ENCODE measurements around a stretch of chr3.

DNA sequence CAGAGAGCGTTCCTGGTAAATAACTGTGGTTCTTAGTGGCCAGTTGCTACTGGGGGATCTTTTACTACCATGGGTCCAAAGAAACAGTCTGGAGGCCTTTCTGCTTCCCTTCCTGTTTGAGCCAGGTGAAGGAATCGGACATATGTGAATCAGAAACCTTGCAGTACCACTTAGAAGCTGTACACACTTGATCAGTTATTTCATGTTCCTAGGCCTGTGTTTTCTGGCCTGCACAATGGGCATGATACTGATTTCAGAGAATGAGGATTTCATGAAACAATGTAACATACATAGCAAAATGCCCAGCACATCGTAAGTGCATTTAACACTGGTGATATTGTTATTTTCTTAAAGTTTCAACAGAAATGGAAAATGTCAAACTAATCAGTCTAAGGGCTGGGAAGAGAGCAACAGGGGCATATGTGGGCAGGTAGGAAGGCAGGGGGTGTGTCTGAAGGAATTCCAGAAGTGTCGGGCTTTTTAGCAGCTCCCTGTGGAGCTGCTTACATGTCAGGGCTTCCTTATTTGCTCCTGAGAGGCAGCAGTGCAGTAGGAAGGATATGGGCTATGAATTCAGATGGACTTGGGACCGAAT is 311.4 kb downstream of the CLSTN2 start:
- PRO-cap, 2 experiments: no peak in any of the 2 experiments

- PRO-cap, 2 experiments: no peak in any of the 2 experiments
Observed at GRCh38 chr3:140708540-140708931, 30.7 kb downstream of the TRIM42 start.

- PRO-cap, 2 experiments: no peak in any of the 2 experiments
Observed at GRCh38 chr3:140910736-140911263, 30.8 kb upstream of the SLC25A36 start.

DNA sequence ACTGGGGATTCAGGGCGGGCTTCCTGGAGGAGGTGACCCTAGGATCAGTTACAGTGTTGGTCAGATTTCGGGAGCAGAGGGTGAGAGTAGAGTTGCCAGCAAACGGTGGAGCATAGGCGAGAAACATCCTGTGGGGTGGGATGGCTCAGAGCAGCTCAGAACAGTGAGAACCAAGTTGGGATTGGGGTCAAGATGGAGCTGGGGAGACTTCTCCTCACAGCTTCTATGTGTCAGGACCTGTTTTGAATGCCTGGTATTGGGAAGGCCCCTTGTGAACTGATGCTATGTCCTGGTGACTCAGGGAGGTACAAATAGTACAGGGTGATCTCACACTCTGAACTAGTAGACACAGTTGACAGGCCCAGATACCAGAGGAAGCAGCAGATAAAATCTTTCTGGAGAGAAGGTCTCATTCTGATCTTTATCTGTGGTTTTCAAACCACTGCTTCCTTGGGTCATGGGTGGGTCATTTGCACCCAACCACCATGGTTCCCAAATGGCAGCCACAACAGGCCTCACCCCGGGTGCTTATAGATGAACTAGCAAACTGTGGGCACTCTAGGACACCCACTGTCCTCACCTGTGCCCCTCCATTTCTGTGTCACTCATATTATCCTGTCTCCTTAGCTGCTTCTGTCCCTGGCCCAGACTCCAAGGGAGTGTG is 43.3 kb downstream of the PXYLP1 start:
- PRO-cap, 2 experiments: no peak in any of the 2 experiments

- PRO-cap, 2 experiments: no peak in any of the 2 experiments
Observed at GRCh38 chr3:141323865-141324562, 44.3 kb upstream of the ZBTB38 start.

DNA sequence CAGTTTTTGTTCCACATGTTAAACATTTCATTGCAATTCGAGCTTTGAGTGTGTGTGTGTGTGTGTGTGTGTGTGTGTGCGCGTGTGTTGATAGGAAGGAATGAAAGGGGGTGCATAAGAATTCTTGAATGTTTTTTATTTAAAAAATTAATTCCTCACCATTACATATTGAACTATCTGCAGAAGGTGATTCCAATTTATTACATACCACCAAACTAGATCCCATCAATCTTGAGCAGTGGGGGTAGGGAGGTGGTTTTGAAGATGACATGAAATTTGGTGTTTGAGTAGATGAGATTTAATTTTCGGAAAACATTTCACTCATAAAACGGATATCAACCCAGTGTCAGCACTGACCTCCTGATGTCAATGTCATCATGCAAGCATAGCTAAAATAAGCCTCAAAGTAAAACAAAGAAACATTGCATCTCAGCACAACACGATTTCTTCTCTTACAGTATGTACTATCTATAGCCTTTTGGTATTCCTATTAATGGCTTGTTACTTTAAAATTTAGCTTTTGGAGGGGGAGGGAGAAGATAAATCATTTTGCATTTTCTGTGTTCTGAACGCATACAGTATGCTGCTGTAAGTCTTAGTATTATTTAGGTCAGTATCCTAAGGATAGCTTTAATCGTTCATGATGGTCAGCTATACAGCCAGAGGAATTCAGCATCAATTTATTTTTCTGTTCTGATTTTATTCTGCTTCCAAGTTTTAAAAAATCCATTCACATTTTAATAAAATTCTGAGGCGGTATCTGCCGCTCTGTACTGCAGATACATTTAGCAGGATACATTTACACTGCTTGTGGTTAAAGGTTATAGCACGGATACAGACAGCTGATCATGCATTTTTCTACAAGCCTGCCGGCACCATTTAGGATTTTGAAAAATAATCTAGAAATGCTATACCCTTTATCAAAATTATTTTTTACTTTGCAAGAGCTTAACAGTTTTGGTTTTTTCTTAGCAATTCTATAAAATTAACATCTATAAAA is 17.6 kb downstream of the ZBTB38 start:
- PRO-cap, 2 experiments: no peak in any of the 2 experiments

DNA sequence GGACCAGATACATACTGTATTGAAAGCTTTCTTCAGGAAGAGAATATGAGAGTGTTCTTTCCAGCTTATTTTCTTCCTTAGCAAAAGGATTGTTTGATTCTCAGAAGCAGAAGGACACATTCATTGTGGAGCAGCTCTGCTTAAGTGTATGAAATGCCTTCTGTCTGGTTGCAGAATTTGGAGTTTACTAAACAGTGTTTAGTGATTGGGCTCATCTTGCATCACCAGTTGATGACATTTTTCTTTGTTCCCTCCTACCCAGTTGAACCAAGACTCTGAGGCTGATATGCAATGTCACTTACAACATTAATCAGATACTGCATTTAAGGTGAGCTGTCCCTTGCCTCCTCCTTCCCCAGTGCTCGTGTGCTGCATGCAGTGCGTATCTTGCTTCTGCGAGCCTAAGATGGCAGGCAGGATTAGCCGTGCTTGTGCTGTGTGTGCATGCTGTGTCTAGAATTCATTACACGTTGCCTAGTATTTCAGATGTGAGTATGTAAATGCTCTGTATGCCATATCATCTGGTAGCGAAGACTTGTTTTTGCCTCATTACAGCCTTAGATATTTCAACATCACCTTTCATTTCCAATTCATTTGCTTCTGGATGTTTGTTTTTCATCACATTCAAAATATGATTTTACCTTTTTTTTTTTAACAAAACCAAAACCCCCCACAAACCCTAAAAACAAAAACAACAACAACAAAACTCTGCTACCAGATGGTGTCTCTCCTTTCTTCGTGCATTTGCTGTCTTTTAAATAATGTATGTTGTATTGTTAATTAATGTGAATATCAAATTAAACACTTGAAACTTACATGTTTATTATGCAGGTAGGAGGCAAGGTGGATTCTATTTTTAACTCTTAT is 18.5 kb downstream of the ZBTB38 start:
- PRO-cap, 2 experiments: no peak in any of the 2 experiments

- PRO-cap, 2 experiments: no peak in any of the 2 experiments
Observed at GRCh38 chr3:141393138-141393746, 24.9 kb downstream of the ZBTB38 start.

- PRO-cap, 2 experiments: peak in 2 of 2 experiments; most common plus-strand start chr3:141402349 (in 2); most common minus-strand start chr3:141402310 (in 2)
Observed at GRCh38 chr3:141401991-141402447, 33.7 kb downstream of the ZBTB38 start.

DNA sequence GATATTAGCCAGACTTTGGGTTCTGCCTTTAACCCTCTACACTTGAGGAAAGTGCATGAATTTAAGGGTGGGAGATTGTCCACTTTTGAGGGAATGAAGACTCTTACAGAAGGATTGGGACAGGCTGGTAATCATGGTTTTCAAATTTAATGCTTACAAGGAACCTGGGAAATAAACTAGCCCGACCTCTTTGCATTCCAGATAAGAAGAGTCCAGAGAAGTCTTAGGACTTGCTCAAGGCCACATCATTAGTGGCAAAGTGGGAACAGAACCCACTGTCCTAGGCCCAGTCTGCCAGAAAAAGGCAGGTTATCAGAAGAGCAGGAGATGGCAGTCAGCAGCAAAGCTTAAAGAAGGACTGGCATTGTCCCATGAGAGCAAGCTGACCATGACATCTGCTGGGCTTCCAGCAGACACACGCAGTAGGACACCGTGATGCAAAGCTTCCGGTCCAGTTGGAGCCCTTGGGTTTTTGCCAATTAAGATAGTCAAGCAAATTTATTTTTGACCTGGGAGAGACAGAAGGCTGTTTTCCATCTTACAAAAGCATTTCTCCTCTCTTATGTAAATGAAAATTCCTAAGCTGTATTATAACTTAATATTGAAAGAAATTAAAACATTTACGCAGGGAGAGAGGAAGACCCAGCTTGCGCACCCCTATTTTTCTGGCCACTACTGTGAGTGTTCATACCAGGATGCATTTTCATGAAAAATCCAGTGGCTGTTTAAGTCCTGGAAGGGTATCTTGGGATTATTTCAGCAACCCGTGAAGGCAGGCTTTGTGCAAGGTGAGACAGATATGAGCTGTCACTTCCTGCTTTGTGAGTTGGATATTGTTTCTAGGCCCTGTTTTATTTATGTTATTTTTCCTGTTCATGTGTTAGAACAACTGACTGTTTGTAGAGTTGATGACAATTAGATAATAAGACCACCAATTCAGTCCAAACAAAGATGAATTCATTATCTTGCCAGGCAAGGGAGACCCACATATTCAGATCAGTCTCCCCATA is 42.2 kb downstream of the ZBTB38 start:
- PRO-cap, 2 experiments: no peak in any of the 2 experiments

DNA sequence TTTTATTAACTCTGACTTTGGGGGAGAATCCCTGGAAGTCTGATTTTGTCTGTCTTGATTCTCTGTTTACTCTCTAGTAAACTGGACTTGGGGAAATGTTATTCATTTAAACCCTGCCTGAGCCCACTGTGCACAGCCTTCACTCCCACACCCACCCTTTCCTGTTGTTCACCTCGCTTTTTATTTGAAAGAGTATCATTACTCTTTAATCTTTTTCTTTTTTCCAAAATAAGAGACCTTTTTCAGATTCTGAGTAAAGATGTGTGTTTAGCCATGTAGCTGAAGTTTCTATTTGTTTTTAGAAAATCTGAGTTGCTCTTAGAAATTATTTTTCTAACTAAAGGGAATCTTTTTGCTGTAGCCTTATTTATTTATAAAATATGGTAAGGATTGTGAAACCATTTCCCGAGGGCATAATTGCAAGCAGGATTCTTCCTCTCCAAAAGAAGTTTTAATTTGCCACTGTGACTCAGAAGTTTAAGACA is 43.3 kb downstream of the RASA2 start:
- PRO-cap, 2 experiments: no peak in any of the 2 experiments

DNA sequence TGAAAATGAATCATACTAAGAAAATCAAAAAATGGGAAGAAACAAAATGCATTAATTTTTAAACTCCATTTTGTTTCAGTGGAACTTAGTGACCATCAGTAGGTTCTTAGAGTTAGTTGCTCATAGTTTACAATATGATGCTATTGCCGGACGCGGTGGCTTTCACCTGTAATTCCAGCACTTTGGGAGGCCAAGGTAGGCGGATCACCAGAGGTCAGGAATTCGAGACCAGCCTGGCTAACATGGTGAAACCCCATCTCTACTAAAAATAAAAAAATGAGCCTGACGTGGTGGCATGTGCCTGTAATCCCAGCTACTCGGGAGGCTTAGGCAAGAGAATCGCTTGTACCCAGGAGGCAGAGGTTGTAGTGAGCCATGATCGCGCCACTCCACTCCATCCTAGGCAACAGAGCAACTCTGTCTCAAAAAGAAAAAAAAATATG is 43.1 kb downstream of the ATP1B3 start:
- PRO-cap, 2 experiments: no peak in any of the 2 experiments

DNA sequence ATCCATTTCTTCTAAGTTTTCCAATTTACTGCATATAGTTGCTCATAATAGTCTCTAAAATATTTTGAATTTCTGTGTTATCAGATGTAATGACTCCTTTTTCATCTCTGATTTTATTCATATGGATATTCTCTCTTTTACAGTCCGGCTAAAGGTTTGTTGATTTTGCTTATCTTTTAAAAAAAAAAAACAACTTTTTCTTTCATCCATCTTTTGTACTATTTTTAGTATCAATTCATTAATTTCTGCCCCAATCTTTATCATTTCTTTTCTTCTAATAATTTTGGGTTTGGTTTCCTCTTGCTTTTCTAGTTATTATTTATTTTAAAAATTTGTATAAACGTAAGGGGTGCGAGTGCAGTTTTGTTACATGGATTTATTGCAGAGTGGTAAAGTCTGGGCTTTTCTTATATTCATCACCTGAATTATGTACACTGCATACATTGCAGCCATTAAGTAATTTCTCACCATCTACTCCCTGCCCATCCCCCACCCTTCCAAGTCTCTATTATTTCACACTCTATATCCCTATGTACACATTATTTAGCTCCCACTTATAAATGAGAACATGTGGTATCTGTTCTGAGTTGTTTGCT is 102.1 kb upstream of the GK5 start:
- PRO-cap, 2 experiments: no peak in any of the 2 experiments

- PRO-cap, 2 experiments: no peak in any of the 2 experiments
Observed at GRCh38 chr3:142602663-142603329, 6.6 kb downstream of the PLS1 start.

DNA sequence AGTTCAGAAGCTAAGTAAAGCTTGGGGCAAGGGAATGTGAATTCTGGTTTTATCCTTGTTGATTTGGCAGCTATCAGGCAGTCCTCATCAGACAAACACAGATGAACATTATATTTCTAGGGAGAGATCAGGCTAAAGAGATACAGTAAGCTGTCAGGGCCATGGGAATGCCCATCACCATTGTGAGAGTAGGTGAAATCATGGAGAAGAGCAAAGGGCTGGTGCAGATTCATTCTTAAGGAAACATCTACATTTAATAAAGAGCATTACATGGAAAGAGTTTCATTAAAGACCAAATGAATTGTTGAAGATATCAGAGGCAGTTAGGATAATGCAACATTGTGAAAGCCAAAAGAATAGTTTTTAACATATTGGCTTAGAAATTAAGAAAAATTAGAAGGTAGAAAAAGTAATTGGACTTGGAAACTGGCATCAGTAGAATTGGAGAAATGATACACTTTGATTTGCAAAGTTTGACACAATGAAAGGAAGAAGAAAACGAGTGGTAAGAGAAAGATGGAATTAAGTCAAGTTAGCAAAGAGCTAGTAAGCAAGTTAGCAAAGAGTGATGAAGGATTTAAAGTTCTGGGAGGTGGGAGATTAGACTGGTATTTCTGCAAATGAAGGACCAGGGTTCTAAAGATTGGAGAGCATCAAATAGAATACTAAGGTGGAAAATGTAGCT is 16.6 kb downstream of the TRPC1 start:
- PRO-cap, 2 experiments: no peak in any of the 2 experiments

DNA sequence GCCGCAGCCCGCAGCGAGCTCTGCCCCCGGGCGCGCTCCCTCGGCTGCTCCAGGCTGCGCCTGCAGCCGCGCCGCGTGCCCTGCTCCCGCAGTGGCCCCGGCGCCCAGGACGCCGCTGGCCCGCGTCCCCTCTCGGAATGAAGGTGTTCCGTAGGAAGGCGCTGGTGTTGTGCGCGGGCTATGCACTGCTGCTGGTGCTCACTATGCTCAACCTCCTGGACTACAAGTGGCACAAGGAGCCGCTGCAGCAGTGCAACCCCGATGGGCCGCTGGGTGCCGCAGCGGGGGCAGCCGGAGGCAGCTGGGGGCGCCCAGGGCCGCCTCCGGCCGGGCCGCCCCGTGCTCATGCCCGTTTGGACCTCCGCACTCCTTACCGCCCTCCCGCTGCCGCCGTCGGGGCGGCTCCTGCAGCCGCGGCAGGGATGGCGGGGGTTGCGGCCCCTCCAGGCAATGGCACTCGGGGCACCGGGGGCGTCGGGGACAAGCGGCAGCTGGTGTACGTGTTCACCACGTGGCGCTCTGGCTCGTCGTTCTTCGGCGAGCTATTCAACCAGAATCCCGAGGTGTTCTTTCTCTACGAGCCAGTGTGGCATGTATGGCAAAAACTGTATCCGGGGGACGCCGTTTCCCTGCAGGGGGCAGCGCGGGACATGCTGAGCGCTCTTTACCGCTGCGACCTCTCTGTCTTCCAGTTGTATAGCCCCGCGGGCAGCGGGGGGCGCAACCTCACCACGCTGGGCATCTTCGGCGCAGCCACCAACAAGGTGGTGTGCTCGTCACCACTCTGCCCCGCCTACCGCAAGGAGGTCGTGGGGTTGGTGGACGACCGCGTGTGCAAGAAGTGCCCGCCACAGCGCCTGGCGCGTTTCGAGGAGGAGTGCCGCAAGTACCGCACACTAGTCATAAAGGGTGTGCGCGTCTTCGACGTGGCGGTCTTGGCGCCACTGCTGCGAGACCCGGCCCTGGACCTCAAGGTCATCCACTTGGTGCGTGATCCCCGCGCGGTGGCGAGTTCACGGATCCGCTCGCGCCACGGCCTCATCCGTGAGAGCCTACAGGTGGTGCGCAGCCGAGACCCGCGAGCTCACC is 1.6 kb downstream of the CHST2 start:
- PRO-cap, 2 experiments: no peak in any of the 2 experiments

GRCh38 chr3:143547372-143548114 is 300.7 kb downstream of the SLC9A9 start:
- PRO-cap, 2 experiments: no peak in any of the 2 experiments

GRCh38 chr3:144031734-144032473 is 60.3 kb downstream of the DIPK2A start:
- PRO-cap, 2 experiments: no peak in any of the 2 experiments

GRCh38 chr3:145698149-145698692 is 462.8 kb downstream of the PLOD2 start:
- PRO-cap, 2 experiments: no peak in any of the 2 experiments

DNA sequence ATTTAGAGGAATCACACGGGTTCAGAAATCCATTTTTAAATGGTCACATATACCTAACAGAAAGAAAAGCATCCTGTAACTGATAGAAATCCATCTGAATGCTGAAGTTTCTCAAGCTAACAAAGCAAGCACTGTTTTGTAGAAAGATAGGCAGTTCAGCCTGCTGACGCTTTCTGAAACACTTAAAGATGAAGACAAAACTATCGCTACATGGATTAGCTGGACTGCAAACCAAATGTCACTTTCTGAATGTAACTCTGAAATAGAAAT is 1.4 kb downstream of the PLOD2 start:
- PRO-cap, 2 experiments: no peak in any of the 2 experiments